Right atrium auricular region (tissue), 2 donors: ENCODE measurements around the gene FERD3L.

GRCh38 chr7:19145270-19145606 lies at the start of gene FERD3L:
FERD3L (minus strand) TSS chr7:19145421.
- PRO-cap: no peak
- RAMPAGE, long total RNA, 2 experiments: no peak in any of the 2 experiments

- PRO-cap: no peak
- RAMPAGE, long total RNA, 2 experiments: no peak in any of the 2 experiments
These were observed 49.1 kb upstream of the FERD3L start for GRCh38 chr7:19194167-19194881.

- PRO-cap: no peak
- RAMPAGE, long total RNA, 2 experiments: no peak in any of the 2 experiments
These were observed 263.2 kb upstream of the FERD3L start for GRCh38 chr7:19408437-19408802.

- PRO-cap: no peak
- RAMPAGE, long total RNA, 2 experiments: no peak in any of the 2 experiments
These were observed 22.2 kb downstream of the ITGB8 start for GRCh38 chr7:20352806-20353357.

- PRO-cap: no peak
- RAMPAGE, long total RNA, 2 experiments: no peak in any of the 2 experiments
These were observed 74.9 kb upstream of the SP4 start for GRCh38 chr7:21352899-21353376.

- PRO-cap: no peak
- RAMPAGE, long total RNA, 2 experiments: no peak in any of the 2 experiments
These were observed 44.5 kb upstream of the SP4 start for GRCh38 chr7:21383397-21383756.

- PRO-cap: no peak
- RAMPAGE, long total RNA, 2 experiments: no peak in any of the 2 experiments
These were observed 75.1 kb downstream of the DNAH11 start for GRCh38 chr7:21617830-21618450.

- PRO-cap: no peak
- RAMPAGE, long total RNA, 2 experiments: no peak in any of the 2 experiments
These were observed 47.3 kb downstream of the CDCA7L start for GRCh38 chr7:21898158-21899003.

GRCh38 chr7:22082427-22083820 lies 137.2 kb upstream of the CDCA7L start:
- PRO-cap: bidirectional peak, plus-strand start at chr7:22083154, minus-strand start at chr7:22083024; bidirectional peak, plus-strand start at chr7:22083464, minus-strand start at chr7:22083368
- RAMPAGE, long total RNA, 2 experiments: no peak in any of the 2 experiments

GRCh38 chr7:22216168-22216880 lies 140.6 kb downstream of the RAPGEF5 start:
- PRO-cap: unidirectional peak, minus-strand start at chr7:22216463
- RAMPAGE, long total RNA, 2 experiments: no peak in any of the 2 experiments

- PRO-cap: bidirectional peak, plus-strand start at chr7:22219257, minus-strand start at chr7:22219147
- RAMPAGE, long total RNA, 2 experiments: no peak in any of the 2 experiments
These were observed 138.0 kb downstream of the RAPGEF5 start for GRCh38 chr7:22218658-22219585.

- PRO-cap: no peak
- RAMPAGE, long total RNA, 2 experiments: no peak in any of the 2 experiments
These were observed 69.1 kb downstream of the RAPGEF5 start for GRCh38 chr7:22287921-22288220.

GRCh38 chr7:22351315-22351916 lies 5.5 kb downstream of the RAPGEF5 start:
- PRO-cap: no peak
- RAMPAGE, long total RNA, 2 experiments: no peak in any of the 2 experiments

DNA sequence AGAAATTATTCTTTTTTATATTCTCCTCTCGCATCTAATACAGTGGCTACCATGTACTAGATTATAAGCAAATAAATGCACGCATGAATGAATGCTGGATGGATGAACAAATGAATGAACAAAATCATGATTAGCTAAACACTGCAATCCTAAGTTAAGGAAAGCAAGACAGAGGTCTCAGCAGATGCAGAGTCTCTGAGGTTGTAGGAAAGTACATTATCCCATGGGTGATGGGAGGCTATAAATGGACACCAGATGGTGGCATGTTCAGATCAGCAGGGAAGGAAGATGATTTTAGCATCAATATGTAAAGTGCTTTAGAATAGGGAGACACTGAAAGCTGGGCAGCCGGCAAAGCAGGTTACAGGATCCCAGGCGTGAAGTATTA lies 7.9 kb upstream of the RAPGEF5 start:
- PRO-cap: no peak
- RAMPAGE, long total RNA, 2 experiments: no peak in any of the 2 experiments

DNA sequence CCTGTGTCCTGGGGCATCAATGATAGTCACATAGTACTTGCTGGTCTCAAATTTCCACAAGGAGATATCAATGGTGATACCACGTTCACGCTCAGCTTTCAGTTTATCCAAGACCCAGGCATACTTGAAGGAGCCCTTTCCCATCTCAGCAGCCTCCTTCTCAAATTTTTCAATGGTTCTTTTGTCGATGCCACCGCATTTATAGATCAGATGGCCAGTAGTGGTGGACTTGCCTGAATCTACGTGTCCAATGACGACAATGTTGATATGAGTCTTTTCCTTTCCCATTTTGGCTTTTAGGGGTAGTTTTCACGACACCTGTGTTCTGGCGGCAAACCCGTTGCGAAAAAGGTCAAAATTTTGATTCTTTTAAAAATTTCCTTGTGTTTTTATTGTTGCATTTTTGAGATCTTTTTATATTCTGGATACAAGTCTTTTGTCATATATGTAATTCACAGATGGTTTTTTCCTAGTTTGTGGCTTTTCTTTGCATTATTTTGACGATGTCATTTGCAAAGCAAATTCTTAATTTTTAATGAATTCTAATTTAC lies 11.8 kb upstream of the STEAP1B start:
- PRO-cap: no peak
- RAMPAGE, long total RNA, 2 experiments: no peak in any of the 2 experiments

- PRO-cap: no peak
- RAMPAGE, long total RNA, 2 experiments: no peak in any of the 2 experiments
These were observed 63.8 kb upstream of the STEAP1B start for GRCh38 chr7:22563471-22564492.

- PRO-cap: no peak
- RAMPAGE, long total RNA, 2 experiments: no peak in any of the 2 experiments
These were observed 65.5 kb upstream of the STEAP1B start for GRCh38 chr7:22565407-22565989.

GRCh38 chr7:22589905-22590169 lies 89.8 kb upstream of the STEAP1B start:
- PRO-cap: bidirectional peak, plus-strand start at chr7:22590047, minus-strand start at chr7:22589775
- RAMPAGE, long total RNA, 2 experiments: no peak in any of the 2 experiments

GRCh38 chr7:22896917-22897301 lies 74.3 kb upstream of the TOMM7 start:
- PRO-cap: no peak
- RAMPAGE, long total RNA, 2 experiments: no peak in any of the 2 experiments

DNA sequence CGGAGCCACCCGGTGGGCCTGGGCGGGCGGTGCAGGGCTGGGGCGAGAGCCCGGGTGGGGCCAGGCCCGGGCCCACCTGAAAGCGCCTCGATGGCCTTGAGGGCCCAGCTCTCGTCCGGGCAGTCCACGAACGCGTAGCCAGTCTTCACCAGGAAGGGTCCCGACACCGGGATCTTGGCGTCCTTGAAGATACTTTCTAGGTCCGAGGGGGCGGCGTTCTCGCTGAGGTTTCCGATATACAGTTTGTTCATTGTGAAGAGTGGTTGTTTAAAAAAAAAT lies 492 bp downstream of the IGF2BP3 start:
- PRO-cap: no peak
- RAMPAGE, long total RNA, 2 experiments: no peak in any of the 2 experiments